Parietal lobe (tissue), 2 donors: ENCODE measurements around a stretch of chr13.

DNA sequence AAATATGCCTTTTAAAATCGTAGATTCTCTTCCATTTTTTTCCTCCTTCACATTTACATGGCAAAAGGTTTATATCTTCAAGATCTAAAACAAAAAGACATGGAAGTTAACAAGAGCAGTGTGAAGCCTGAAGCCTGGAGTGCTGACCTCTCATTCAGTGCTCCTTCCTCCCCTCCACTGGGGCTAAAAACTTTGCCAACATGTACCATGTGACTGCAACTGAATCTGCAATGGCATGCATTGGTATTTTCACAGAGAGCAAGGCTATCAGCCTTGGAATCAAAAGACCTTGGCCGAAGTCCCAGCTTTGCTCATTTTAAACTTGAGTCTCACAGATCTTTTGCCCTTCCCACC lies 325.2 kb downstream of the DCT start:
- RAMPAGE, long total RNA: no peak

DNA sequence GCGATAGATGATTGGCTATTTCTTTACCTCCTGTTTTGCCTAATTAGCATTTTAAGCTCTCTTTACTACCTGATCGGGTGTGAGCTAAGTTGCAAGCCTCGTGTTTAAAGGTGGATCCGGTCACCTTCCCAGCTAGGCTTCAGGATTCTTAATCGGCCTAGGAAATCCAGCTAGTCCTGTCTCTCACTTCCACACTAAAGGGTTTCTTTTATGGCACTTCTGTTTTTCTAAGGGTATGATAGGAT lies 176.3 kb downstream of the DCT start:
- RAMPAGE, long total RNA: no peak

DNA sequence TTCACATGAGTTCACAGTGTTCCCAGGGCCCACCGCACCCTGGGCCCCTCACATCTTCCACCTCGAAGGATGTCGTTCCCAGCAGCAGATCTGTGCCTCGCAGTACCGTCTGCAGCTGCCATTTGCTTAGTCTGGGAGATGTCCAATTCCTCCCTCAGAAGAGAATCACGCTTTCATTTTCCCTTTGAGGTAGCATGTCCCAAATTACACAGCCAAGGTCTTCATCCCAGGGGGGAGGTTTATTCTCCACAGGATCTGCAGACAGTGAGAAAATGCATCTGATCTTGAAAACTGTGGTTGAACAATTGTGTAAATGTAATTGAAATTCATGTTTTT lies 150.2 kb downstream of the DCT start:
- RAMPAGE, long total RNA: no peak

DNA sequence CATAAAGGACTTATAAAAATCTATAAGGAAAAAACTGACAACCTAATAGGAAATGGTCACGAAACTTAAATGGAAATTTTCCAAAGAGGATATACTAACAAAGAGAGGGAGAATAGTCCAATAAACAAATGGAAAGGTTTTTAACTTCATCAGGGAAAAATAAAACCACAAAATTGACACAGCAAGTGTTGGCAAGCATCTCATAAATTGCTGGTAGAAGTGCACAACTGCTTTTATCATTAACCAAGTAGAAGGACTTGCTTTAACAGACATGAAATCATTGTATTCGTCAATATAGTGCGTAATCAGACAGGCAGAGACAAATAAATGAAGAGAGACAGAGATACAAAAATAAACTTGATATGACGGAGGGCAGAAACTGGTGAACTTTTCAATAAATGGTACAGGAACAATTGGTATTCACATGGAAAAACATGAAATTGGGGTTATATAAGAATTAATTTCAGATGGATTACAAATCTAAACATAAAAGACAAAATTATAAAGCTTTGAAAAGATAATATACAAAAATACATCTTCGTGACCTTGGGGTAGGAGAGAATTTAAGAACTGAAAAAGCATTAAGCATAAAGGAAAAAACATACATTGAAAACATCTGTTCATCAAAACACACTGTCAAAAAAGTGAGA lies 7.3 kb downstream of the TGDS start:
- RAMPAGE, long total RNA: no peak

DNA sequence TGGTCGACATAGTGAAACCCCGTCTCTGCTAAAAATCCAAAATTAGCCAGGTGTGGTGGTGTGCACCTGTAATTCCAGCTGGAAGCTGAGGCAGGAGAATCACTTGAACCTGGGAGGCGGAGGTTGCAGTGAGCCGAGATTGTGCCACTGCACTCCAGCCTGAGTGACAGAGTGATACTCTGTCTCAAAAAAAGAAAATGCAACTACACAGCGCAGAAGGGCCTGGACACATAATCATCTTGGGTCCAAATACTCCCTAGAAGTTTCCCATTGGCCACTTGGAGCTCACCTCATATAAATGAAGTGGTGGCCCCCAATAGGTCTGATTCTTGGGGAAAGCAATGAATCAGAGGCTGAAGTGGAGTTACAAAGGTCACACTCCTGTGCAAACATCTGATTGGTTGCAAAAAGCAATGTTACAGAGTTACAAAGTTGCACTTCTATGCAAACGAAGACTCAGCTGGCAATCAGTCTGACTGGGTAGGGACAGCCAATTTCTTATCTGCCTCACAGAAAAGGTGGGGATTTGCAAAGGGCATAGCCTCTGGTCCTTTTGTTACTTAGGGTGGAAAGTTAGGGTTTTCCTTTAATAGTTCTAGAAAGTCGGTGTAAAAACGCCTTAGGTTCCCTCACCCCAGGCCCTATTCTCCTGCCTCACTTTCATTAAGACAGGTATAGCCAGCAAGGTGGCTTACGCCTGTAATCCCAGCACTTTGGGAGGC lies 1.8 kb upstream of the GPR180 start:
- RAMPAGE, long total RNA: no peak

DNA sequence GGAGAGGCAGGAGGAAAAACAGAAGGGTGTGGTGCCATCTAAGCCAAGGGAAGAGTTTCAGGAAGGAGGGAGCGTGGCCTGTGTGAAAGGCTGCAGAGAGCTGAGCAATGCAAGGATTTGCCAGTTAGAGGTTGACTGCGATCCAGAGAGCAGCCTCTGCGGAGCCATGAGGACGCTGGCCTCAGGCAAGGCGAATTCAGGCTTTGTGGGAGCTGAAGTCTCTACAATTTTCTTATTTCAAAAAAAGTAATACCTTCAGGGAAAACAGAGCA lies 28.9 kb downstream of the SOX21 start:
- RAMPAGE, long total RNA: no peak

DNA sequence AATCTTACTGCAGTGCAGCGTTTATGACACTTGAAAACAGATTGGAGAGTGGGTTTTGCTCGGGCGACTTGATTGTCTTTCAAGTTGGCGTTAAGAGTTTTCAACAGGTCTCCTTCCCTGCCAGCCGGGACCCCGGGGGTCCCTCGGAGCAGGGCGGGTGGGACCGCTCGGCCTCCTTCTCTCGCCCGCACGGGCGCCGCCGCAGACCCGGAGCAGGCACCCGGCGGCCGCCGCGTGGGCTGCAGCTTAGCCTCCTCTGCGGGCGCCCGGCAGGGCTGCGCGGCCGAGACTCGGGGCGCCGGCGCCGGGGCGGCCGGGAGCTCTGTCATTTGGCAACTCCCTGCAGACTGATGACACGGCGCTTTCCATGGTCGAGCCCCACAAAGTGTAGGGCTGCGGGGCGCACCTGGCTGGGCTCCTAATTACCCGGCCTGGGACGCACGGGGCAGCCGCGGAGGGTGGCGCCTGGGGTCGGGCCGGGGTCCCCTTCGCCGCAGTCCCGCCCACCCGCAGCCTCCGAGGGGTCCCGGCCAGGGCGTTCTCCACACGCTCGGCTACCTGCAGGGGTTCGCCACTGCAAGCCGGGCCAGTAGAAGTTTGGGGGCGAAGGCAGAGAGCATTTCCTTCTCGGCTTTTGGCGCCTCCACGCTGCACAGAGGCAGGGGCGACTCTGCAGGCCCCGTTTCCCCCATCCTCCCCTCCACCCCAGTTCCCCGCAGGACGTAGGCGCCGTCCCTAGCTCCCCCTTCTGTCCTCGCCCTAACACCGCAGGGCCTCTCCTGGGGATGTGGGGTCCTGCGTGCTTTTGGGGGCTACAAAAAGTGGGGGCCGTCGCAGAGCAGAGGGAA lies 255.4 kb upstream of the SOX21 start:
- RAMPAGE, long total RNA: no peak

GRCh38 chr13:94968353-94969147 lies 256.2 kb upstream of the SOX21 start:
- RAMPAGE, long total RNA: no peak

GRCh38 chr13:95633058-95633617 lies 11.4 kb downstream of the DZIP1 start:
- RAMPAGE, long total RNA: no peak

GRCh38 chr13:97125389-97125967 lies 96.7 kb upstream of the MBNL2 start:
- RAMPAGE, long total RNA: no peak

DNA sequence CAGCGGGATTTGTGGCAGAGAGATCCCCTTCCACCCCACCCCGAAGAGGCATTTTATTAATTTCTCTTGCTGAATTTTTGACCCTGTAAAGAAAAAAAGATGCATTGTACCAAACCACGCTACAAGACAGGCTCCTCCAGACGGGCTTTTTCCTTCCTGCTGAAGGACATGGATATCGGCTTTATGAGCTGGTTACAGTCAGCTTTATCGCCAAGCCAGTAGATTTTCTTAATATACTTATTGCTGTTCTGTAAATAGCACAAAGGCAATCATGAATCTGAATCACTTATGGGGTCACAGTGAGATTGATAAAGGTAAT lies 24.5 kb downstream of the MBNL2 start:
- RAMPAGE, long total RNA: no peak

DNA sequence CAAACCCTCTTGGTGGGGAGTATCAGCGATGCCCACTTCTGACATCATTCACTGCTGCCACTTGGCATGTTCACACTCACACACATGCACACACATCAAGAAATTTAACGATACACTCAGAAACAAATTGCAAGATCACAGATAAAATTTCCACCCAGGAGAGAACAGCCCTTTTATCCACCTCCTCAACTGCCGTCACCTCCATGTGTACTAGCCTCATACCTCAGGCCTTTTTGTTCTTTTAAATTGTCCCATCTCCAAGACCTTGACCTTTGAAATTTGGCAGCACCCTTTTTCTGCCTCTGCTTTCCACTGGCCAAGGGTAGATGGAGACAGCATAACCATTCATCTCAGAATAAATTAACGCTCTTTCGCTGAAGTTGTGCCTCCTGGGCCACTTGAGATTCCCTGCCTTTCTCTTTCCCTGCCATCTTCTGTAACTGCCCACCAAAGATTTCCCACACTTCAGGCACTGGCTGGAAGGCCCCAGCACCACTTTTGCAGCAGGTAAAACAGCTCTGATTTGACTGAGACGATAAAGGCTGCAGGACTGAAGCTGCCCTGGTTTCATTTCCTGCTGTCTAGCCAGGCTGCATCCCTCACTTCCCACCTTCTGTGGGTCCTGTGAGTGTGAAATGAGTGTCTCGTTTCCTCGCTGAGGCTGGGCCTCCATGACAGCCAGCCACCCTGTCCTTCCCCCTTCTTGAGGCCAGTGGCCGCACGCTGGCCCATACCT lies 39.3 kb downstream of the MBNL2 start:
- RAMPAGE, long total RNA: no peak

- RAMPAGE, long total RNA: no peak
Measured at GRCh38 chr13:97295161-97296104, 73.3 kb downstream of the MBNL2 start.

DNA sequence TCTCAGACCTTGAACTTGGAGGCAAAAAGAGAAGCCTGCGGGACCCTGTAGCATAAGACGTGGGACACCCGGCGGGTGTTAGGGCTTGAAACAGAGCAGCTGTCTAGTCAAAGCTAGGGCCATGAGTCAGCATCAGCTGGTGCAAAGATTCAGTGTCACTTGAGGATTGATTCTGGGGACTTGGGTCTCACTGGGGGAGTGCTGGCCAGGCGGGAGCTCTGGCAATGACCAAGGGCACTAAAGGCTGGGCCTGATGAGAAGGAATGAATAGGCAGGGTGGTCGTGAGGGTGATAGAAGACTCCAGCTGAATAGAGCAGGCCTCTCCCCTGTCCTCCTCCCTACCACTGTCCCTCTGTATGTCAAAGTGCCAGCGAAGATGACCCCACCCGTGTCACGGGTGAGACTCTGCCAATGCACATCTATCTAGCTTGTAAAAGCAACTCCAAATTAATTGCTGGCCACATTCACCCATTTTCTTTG lies 97.1 kb downstream of the MBNL2 start:
- RAMPAGE, long total RNA: no peak

DNA sequence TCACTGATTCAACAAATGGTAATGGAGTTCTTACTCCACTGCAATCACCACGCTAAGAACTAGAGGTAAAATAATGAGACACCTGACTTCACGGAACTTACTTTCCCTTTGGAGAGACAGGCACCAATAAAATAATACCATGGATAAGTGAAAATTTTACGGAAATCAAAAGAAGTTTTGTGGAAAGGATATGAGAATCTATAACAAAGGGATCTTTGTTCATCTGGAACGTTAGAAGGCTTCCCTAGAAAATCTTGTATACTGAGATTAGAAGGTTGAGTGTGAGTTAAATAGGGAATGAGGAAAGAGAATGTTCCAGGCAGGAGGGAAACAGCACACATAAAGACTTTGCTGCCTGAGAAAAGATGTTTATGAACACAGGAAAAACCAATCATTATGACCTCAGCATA lies 19.6 kb upstream of the RAP2A start:
- RAMPAGE, long total RNA: no peak

- RAMPAGE, long total RNA: no peak
Measured at GRCh38 chr13:97429729-97430412, 4.1 kb upstream of the RAP2A start.

- RAMPAGE, long total RNA: no peak
Measured at GRCh38 chr13:98202032-98202596, 25.0 kb upstream of the RNF113B start.

- RAMPAGE, long total RNA: no peak
Measured at GRCh38 chr13:98390518-98391076, 186.3 kb downstream of the STK24 start.

- RAMPAGE, long total RNA: no peak
Measured at GRCh38 chr13:98447269-98447951, 129.5 kb downstream of the STK24 start.

- RAMPAGE, long total RNA: no peak
Measured at GRCh38 chr13:98461556-98462122, 115.3 kb downstream of the STK24 start.